Mesenchymal stem cell of adipose (primary cell): ENCODE results near the genes KDM5D and CDY1.

DNA sequence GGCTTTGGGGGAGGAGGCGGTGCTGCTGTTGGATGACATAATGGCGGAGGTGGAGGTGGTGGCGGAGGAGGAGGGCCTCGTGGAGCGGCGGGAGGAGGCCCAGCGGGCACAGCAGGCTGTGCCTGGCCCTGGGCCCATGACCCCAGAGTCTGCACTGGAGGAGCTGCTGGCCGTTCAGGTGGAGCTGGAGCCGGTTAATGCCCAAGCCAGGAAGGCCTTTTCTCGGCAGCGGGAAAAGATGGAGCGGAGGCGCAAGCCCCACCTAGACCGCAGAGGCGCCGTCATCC lies 359 bp downstream of the TSPY2 start:
- CAGE, long polyA plus RNA, result no peak

DNA sequence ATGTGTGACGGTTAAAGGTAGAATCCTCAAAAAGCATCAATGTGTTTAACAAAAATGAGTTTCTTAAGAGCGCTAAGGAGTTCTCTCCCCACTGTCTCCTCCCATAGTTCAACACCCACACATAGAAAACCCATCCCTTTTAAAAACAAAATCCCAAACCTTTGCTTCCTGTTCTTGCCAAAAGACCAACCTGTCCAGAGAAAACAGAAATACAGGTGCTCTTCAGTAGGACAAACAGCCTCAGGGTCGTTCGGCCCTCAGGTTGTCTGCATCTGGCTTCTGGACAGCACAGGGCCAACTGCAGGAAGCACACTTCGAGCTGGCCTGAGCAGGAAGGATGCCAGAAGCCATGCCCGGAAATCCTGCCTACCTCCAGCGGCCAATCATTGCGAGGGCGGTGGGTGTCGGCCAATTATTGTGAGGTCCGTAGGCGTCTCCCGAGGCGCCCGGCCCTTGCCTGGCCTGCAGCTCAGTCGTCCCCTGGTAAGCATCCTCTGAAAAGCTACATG lies 507.3 kb downstream of the TSPY10 start:
- CAGE, long polyA plus RNA, result no peak

GRCh38 chrY:11047346-11047677 lies 1519.6 kb downstream of the TSPY10 start:
- CAGE, long polyA plus RNA, result no peak

DNA sequence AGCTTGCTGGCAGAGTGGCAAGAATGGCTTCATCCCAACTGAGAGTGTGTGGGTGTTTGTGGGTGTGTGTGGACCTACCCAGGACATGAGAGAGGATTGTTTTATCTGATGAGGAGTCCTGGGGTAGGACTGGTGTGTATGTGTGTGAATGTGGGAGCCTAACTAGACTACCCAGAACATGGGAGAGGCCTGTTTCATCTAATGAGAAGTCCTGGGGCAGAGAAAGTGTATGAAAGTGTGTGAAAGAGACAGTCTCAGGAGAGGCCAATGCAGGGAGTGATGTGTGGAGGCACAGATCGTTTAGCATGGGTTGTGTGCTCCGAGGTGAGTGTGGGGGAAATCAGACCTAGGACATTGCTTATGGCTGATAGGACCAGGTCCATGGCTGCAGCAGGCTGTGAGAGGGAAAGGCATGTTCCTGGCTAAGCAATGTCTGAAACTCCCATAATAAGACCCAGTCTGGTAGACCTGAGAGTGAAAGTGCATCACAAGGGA lies 207.4 kb downstream of the DDX3Y start:
- CAGE, long polyA plus RNA, result no peak

DNA sequence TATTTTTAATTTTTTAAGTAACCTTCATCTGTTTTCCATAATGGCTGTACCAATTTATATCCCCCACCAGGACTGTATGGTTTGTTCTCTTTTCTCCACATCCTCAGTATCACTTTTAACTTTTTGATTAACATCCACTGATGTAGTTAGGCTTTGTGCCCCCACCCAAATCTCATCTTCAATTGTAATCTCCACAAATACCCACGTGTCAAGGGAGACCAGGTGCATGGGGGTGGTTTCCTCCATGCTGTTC lies 91.4 kb downstream of the UTY start:
- CAGE, long polyA plus RNA, result no peak

DNA sequence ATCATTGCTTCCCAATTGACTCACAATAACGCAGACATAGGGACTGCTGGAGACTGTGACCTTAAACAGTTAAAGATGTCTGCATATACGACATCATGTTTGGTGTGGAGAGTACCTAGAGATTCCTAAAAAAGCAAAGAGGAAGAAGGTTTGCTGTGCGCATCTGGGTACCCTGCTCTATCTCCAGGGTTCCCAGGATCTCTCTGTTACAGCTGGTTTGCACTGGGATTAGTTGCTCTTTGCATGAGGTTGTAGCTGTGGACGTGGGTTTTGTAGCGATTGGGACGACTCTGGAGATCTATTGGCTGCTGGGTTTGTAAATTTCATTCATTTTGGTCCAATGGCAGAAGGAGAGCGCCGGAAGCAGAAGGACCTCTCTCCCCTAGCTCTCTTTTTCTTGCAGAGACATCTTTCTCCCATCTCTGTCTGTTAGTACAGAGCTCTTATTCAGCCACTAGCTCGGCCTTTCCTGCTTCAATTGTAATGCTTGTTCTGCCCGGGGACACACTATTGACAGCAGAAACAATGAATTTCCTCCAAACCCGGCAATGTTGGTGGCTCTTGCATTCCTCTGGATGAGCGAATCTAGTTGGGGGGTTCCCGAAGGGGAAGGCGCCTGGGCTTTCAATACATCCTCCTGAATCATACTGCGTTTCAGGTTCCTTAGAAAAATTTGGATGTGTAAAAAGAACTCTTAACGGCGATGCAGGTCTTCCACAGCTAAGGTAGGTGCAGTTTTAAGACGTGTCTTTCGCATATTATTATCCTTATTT lies 1.9 kb upstream of the NLGN4Y start:
- CAGE, long polyA plus RNA, result no peak

DNA sequence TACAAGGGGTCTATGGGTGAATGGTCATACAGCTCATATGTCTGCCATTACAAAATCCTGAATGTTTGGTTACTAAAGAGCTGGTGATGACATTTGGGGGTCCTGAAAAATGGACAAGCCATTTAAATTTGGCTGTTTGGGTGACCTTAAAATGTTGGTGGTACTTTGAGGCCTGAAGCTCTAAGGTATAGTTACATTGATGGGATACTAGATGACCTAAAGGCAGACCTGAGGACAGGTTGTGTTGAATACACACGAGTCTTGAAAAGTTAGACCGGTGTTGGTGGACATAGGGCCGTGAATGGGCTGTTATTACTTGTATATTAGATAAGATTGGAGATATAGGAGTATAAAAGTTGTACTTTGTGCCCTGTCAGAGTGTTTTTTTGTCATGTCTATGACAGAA lies 537.7 kb downstream of the CDY2B start:
- CAGE, long polyA plus RNA, result no peak

DNA sequence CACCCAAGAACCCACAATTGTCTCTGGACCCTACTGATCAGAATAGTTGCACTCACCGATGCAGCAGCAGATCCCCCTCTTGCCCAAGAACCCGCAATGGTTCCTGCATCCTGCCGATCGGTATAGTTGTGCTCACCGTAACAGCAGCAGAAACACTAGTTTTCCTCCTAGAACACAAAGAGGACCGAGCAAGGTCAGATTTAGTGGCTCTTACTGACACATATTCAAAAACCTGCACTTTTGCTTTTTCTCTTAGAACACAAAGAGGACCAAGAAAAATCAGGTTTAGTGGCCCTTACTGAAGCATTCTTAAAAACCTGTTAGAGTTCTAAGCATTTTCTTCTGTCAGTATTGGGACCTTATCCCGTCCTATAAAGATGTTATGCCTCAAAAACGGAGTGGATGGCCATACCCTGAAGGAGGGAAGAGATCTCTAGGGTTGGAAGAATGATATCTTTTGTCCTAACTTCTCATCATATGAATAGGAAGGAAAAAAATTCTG lies 334.1 kb upstream of the HSFY2 start:
- CAGE, long polyA plus RNA, result no peak

DNA sequence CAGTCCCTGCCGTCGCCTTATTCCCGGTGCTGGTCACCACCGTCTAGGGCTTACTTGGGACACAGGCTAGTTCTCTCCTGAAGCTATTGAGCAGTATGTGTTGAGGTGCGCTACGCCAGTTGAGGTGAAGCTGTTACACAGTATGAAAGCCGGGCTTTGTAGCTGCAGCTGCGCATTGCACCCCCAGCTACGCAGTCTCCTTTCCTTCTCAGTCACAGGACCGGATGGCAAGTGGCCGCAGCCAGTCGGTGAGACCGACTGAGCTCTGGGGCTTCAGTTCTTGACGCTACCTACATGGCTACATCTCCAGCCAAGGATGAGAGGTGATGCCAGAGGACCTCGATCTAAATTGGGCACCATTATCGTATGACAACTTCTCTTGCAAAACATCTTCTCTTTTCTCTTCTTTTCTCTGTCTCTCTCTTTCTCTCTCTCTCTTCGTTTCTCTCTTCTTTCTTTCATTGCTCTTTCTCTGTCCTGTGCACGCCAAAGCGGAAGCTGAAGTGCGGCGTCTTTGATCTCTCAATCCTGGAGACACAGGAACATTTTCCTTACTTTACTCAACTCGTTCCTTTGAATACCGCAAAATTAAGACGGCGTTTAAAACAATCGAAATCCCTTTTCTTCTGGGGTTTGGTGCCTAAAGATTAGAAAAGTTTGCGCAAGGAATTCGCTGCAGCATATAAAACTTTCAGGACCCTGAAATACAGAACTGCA lies 176.7 kb downstream of the KDM5D start:
- CAGE, long polyA plus RNA, result no peak

DNA sequence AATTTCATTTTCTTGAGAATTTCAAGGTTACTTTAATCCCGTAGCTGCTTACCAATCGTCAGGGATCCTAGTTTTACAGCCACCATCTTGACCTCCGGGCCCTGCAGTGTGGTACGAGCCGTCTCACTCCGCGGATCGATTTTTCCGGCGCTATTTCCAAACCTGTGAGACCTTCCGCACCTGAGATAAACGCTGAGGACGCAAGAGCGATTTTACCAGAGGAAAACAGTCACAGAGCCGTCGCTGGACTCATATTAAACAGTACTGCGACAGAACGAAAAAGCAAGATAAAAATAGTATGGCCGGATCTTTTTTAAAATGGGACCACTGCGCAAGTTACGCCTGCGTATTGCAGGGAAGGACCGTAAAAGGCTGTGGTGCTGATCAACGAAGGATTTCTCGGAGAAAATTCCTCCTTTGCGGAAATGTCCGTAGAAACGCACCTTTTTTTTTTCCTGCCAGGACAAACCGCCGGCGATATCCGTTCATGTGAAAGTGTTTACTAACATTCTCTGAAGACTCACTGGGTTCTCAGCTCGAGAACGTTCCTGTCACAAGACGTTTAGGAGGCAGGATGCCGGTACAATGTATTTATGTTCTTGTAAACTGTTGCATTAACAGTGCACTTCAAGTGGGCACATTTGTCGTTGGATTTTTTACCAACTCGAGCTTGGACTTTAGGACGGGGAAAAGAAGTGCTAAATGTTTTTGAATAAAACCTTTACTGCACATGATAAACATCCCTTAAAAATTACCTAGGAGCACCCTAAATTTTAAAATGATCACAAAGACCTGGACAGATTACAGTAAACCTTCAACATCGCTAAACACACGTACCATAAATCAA lies at the start of gene KDM5D:
TSS of gene KDM5D (minus strand) at position 108 of the 847 bp plus-strand sequence.
- CAGE, long polyA plus RNA, result no peak

GRCh38 chrY:25621765-25622405 lies at the start of gene CDY1:
TSS of gene CDY1 (plus strand) at chrY:25622117.
- CAGE, long polyA plus RNA, result no peak